Testis (tissue), 5 donors: ENCODE data around the genes AIF1L and FAM78A.

- PRO-cap, 3 experiments, result peak in 2 of 3 experiments; most common plus-strand start chr9:130913399 (in 2)
- RAMPAGE, long total RNA, 2 experiments, result no peak in any of the 2 experiments
- RRBS, result 82% methylated on average over 15 of the region's 40 CpGs
Observed at GRCh38 chr9:130913044-130913750, 16.6 kb upstream of the QRFP start.

- PRO-cap, 3 experiments, result peak in 3 of 3 experiments; most common plus-strand start chr9:131011795 (in 1); most common minus-strand start chr9:131011552 (in 2)
- RAMPAGE, long total RNA, 2 experiments, result no peak in any of the 2 experiments
- RRBS, result no CpG with 5 or more reads among the region's 7 CpGs
Observed at GRCh38 chr9:131011320-131011872, 2.4 kb downstream of the LAMC3 start.

GRCh38 chr9:131096042-131096714, at the start of gene AIF1L:
Gene AIF1L, plus strand, starts transcription at chr9:131096531.
- PRO-cap, 3 experiments, result peak in 3 of 3 experiments; most common plus-strand start chr9:131096531 (in 3); most common minus-strand start chr9:131096316 (in 1)
- RAMPAGE, long total RNA, 2 experiments, result start-site peak on the plus strand in 1 of 2 experiments, at chr9:131096527-131096537 at its widest, 206 reads per replicate
- RRBS, result 1% methylated on average over 42 of the region's 67 CpGs

DNA sequence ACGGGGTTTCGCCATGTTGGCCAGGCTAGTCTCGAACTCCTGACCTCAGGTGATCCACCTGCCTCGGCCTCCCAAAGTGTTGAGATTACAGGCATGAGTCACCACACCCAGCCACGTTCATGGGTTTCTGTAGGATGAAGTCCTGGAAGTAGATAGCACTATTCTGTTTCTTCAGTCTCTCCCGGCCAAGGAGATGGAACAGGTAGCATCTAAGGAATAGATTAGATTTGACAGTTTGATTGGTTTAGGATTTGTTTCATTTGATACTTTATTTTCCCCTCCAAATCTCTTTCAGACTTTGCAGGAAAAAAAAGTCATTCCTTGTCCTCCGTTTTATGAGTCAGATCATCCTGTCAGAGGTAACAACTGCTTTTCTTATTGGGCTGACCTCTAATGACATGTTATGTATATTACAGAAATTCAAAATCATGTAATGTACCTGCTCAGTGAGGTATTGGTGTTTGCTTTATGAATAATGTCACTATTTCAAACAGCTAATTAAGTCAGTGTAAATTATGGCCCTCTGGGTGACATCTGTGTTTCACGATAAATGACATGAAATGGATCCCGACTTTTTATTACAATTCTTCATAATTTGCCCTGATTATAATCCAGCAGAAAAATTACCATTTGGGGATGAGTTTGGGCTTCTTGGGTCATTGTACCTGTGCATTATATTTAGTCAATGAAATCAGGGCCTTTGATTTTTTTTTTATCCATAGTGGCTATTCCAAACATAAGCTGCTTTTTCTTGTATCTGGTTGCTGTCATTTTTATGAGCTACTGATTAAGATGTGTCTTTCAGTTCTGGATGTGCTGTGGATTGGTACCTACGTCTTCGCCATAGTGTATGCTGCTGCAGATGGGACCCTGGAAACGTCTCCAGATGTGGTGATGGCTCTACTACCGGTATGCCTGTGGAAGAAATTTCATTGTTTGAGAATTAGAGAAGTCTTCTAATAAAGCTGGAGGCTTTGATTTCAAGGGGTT, 7.2 kb downstream of the NUP214 start:
- PRO-cap, 3 experiments, result no peak in any of the 3 experiments
- RAMPAGE, long total RNA, 2 experiments, result no peak in any of the 2 experiments
- RRBS, result no CpG with 5 or more reads among the region's 13 CpGs

DNA sequence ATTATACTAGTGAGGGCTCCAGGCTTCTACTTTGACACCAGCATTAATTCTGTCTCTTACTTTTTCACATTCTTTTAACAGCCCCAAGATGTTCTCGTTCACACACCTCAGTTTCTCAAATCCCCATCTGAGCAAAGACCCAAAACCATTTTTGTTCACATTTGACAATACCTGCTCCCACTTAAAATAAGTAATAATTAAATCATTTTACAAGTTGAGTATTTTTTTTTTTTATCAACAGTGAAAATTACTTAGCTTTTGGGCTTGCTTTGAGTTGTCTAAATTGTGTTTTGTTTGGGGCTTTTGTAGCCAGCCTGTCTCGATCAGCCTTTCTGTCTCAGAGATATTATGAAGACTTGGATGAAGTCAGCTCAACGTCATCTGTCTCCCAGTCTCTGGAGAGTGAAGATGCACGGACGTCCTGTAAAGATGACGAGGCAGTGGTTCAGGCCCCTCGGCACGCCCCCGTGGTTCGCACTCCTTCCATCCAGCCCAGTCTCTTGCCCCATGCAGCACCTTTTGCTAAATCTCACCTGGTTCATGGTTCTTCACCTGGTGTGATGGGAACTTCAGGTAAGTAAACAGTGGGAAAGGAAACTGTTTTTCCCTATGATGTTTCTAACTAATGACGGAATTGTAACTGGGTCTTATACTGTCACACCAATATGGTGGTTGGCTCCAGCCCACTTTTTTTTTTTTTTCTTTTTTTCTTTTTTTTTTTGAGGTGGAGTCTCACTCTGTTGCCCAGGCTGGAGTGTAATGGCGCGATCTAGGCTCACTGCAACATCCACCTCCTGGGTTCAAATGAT, 48.6 kb downstream of the NUP214 start:
- PRO-cap, 3 experiments, result no peak in any of the 3 experiments
- RAMPAGE, long total RNA, 2 experiments, result no peak in any of the 2 experiments
- RRBS, result no CpG with 5 or more reads among the region's 13 CpGs

DNA sequence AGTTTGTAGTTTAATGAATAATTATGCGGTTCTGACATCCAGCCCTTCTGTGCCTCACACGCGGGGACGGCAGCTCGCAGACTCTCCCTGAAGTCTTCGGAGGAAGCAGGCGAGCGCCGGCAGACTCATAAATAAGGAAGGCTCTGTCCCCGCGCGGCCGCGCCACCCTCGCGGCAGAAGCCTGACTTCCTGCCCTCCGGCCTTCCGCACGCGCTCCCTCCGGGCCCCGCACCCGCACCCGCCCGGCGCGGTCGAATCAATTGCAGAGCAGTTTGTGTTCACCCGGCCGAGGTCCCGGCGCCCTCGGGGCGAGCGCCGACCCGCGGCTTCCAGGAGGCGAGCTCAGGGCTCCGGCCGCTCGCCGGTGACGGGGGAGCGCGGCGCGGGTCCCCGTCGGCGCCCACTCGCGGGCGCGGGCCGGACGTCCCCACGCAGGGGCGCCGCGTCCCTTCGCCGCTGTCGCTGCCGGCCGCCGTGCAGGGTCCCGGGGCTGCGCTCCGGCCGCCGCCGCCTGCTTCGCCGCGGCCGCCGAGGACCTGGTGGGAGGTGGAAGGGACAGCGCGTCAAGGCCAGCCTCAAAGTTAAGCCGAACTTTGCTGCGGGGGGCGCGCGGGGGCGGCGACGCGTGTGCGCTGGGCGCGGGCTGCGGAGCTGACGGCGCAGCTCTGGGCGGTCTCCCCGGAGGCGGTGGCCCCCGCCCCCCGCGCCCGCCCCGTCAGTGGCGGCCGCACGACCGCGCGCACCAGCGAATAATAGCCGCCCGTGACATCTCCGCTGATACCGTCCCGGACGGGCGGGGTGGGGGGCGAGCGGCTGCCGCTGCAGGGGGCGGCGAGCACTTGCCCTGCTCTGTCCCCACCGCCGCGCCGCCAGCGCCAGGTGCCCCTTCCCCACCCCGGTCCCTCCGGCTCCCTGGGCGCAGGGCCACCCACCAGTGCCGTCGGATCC, at the start of gene FAM78A:
Gene FAM78A (minus strand): TSS at position 103 of the 948 bp plus-strand sequence.
- PRO-cap, 3 experiments, result peak in 3 of 3 experiments; most common plus-strand start position 270 of the sequence (in 3); most common minus-strand start position 133 of the sequence (in 2)
- RAMPAGE, long total RNA, 2 experiments, result no peak in any of the 2 experiments
- RRBS, result 1% methylated on average over 64 of the region's 132 CpGs

DNA sequence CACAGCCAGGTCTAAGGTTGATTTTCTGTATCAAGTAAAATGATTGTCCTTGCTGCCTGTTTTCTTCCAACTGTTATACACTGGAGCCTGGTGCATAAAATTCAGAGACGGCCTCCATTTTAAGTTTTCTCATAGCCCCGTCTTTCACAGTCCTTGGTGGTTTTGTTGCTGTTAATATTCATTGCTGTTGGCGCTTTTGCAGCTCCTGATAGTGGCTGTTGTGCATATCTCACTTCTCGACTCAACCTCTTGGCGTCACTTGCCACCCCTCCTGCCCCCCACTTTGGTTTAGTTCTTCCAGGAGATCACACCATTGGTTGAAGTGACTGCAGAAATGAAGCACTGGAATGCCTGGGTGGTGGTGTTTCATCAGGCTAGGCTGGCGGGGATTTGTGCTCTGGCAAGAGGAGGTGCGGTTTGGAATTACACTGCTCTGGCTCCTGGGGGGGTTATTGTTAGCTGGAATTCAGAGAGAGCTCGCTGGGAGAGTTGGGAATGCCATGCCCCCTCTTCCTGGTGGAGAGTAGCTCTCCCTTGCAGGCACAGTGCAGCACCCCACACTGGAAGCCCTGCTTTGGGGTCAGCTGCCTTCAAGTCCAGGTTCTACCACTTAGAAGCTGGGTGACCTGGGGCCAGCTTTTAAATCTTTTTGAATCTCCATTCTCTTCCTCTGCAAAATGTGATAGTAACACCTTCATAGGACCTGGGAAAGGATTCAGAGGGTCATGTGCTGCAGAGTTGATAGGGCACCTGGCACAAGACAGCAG, 11.6 kb downstream of the PRRC2B start:
- PRO-cap, 3 experiments, result no peak in any of the 3 experiments
- RAMPAGE, long total RNA, 2 experiments, result no peak in any of the 2 experiments
- RRBS, result no CpG with 5 or more reads among the region's 8 CpGs

DNA sequence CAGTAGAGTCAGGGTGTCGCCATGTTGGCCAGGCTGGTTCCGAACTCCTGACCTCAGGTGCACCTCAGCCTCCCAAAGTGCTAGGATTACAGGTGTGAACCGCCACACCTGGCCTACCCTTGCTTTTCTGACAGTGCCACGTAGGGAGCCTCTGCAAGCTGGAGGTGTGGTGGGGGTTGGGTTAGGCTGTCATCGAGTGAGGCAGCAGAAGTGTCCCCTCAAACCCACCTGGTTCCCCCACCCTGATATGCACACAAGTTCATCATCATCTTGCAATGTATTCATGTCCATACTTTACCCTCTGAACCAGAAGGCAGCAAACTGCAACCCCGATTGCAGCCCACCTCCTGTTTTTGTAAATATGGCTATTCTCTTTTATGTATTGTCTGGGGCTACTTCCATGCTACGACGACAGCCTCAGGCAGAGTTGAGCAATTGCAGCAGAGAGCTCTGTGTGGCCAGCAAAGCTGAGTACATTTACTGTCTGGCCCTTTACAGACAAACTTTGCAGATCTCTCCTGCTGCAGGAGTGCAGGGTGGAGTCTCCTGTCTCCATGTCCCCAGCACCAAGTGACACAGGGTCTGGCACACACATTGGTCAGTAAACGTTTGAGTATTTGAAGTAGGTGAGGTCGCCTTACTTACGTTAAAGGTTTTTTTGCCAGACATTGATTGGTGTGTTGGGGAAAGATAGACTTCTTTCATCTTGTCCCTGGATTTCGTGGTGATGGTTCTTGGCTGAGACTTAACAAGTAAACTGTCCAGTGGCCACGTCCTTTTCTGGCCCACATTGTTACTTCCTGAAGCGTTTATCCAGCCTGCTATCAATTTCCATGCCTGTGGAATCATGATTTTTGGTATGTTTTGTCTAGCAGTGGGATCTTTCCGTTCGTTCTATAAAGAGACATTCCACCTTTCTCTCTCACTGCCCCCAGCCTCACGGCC, 27.1 kb downstream of the PRRC2B start:
- PRO-cap, 3 experiments, result no peak in any of the 3 experiments
- RAMPAGE, long total RNA, 2 experiments, result no peak in any of the 2 experiments
- RRBS, result no CpG with 5 or more reads among the region's 17 CpGs

DNA sequence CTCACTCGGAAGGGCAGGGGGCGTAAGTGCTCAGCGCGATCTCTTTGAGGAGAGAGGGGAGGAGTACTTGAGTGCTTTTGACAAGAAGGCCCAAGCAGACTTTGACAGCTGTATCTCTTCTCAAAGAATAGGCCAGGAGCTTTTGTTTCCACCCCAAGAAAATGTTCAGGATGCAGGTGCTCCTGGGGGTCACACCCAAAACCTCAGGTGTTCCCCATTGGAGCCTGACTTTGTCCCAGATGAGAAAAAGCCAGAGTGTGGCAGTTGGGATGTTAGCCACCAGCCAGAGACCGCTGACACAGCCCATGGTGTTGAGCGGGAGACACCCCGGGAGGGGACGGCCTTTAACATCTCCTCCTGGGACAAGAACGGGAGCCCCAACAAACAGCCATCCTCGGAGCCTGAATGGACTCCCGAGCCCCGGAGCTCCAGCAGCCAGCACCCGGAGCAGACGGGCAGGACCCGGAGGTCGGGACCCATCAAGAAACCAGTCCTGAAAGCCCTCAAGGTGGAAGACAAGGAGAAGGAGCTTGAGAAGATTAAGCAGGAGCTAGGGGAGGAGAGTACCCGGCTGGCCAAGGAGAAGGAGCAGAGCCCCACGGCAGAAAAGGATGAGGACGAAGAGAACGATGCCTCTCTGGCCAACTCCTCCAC, 28.1 kb upstream of the POMT1 start:
- PRO-cap, 3 experiments, result no peak in any of the 3 experiments
- RAMPAGE, long total RNA, 2 experiments, result no peak in any of the 2 experiments
- RRBS, result 93% methylated on average over 8 of the region's 20 CpGs

DNA sequence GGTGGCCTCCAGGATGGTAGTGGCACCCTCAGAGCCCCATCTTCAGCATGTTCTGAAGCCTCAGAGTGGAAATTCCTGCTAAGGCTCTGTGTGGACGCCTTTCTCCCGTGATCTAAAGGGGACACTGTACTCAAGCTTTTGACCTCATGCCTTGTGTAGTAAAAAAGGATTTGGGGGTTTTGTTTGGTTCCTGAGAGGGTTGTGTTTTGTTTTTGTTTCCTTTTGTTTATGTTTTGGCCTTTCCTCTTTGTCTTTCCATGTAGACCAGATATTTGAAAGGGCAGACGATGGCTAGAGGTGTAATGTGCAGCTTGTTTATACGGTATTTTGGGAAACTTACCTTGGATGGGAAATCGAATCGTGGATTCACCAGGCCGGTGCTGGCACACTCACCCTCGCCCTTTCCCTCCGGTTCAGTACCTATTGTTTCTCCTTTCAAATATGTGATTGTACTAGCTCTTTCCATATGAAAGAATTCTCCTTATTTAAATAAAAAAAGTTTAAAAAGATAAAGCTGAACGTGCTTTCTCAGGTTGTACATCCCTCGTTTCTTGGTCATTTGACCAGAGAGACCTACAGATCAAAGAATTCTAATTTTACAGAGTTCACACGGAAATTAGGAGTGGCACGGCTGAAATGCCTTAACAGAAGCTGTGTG, 2.9 kb upstream of the POMT1 start:
- PRO-cap, 3 experiments, result no peak in any of the 3 experiments
- RAMPAGE, long total RNA, 2 experiments, result no peak in any of the 2 experiments
- RRBS, result no CpG with 5 or more reads among the region's 13 CpGs

- PRO-cap, 3 experiments, result no peak in any of the 3 experiments
- RAMPAGE, long total RNA, 2 experiments, result no peak in any of the 2 experiments
- RRBS, result 96% methylated on average over 9 of the region's 26 CpGs
Observed at GRCh38 chr9:131522000-131522708, 8.9 kb downstream of the UCK1 start.

- PRO-cap, 3 experiments, result no peak in any of the 3 experiments
- RAMPAGE, long total RNA, 2 experiments, result no peak in any of the 2 experiments
- RRBS, result no CpG with 5 or more reads among the region's 26 CpGs
Observed at GRCh38 chr9:131576794-131577810, 31.8 kb downstream of the PRRT1B start.

DNA sequence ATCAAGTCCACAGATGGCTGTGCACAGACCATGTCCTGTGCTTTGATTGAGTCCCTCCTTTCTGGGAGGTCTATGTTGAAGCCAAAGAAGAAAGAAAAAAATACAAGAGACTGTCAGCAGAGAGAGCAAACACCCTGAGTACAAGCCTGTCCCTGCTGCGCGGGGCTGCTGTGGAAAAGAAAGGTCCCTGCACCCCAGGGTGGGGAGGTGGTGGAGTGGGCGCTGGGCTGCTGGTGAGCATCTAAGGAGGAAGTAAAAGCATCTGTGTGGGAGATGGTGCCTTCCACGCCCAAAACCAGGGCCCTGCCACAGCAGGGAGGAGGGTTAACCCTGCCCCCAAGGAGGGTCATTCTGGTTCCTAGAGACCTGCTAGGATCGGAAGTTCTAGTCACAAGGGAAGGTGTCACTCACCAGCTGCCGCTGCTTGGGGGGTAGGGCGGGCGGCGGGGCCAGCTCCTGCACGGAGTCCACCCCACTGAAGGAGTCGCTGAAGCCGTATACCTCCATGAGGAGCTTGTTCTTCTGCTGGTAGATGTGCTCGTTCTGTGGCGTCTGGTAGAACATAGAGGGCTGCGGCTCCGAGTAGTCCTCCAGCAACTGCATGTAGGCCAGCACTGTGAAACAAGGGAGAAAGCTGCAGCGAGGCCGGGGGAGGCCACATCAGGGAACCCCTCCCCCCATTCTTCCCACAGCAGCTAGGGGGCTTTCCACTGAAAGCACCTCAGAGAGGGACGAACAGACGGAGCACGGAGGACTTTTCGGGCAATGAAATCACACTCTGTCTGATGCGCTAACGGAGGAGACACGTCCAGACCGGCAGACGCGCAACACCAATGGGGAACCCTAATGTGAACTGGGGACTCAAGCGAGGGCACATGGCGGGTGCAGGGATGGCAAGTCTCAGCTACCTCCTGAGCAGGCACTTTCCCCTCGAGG, 76.3 kb downstream of the PRRT1B start:
- PRO-cap, 3 experiments, result no peak in any of the 3 experiments
- RAMPAGE, long total RNA, 2 experiments, result no peak in any of the 2 experiments
- RRBS, result no CpG with 5 or more reads among the region's 31 CpGs

GRCh38 chr9:131629995-131630788, 84.9 kb downstream of the PRRT1B start:
- PRO-cap, 3 experiments, result no peak in any of the 3 experiments
- RAMPAGE, long total RNA, 2 experiments, result no peak in any of the 2 experiments
- RRBS, result no CpG with 5 or more reads among the region's 18 CpGs

- PRO-cap, 3 experiments, result no peak in any of the 3 experiments
- RAMPAGE, long total RNA, 2 experiments, result no peak in any of the 2 experiments
- RRBS, result no CpG with 5 or more reads among the region's 9 CpGs
Observed at GRCh38 chr9:131644875-131645701, 94.8 kb downstream of the RAPGEF1 start.

DNA sequence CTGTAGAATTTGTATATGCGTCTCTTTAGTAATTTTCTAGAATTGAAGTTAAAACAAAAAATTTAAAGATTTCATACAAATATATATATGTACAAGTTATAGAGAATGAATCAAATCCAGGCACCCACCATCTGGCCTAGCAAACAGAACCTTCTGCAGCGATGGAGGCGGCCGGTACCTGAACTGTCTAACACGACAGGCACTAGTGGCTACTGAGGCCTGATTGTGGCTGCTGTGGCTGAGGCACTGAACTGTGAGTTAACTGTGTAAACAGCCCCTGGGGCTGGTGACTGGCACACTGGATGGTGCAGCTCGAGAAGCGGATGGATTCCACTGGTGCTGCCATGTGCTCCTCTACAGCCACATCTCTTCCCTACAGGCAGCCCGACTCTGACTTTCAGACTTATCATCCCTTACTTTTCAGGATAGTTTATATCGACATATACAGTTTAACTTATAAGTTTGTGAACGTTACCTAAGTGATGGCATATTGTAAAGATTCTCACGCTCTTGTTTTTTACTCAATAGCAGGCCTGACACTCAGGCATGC, 82.4 kb downstream of the RAPGEF1 start:
- PRO-cap, 3 experiments, result no peak in any of the 3 experiments
- RAMPAGE, long total RNA, 2 experiments, result no peak in any of the 2 experiments
- RRBS, result no CpG with 5 or more reads among the region's 11 CpGs

- PRO-cap, 3 experiments, result no peak in any of the 3 experiments
- RAMPAGE, long total RNA, 2 experiments, result no peak in any of the 2 experiments
- RRBS, result no CpG with 5 or more reads among the region's 9 CpGs
Observed at GRCh38 chr9:131664873-131665684, 74.8 kb downstream of the RAPGEF1 start.

GRCh38 chr9:131673373-131674169, 66.3 kb downstream of the RAPGEF1 start:
- PRO-cap, 3 experiments, result no peak in any of the 3 experiments
- RAMPAGE, long total RNA, 2 experiments, result no peak in any of the 2 experiments
- RRBS, result no CpG with 5 or more reads among the region's 12 CpGs

DNA sequence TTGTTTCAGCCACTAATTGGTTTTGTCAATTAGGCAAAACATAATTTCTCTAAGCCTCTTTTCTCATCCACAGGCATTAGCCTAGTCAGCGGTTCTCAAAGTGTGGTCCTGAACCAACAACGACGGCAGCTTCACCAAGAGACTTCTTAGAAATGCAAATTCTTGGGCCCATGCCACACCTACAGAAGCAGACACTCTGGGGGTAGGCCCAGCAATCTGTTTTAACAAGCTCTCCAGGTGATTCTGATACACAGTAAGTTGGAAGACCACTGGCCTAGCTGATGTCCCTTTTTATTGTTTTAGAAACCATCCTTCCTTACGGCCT, 63.2 kb downstream of the RAPGEF1 start:
- PRO-cap, 3 experiments, result no peak in any of the 3 experiments
- RAMPAGE, long total RNA, 2 experiments, result no peak in any of the 2 experiments
- RRBS, result no CpG with 5 or more reads among the region's 4 CpGs

DNA sequence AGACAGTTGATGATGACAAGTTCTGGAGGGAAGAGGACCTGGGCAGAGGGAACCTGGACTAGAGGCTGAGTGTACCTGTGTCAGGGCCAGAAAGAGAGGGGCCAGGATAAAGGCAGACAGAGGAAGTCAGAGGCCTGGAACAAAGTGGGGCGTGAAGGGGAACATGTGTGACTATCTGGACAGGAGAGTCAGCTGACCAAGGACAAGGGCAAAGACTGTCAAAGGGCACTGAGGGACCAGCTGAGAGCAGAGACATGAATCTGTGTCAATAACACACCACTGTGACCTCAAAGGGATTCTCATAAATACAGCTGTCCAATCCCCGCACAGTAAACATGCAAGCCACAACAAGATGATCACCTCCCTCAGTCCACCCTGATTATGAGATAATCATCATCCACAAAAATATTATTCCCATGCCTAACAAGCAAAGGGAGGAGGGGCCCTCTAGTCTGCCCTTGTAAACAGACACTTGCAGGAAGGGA, 42.0 kb downstream of the RAPGEF1 start:
- PRO-cap, 3 experiments, result peak in 1 of 3 experiments; most common minus-strand start position 230 of the sequence (in 1)
- RAMPAGE, long total RNA, 2 experiments, result no peak in any of the 2 experiments
- RRBS, result no CpG with 5 or more reads among the region's 2 CpGs